AG04449 (cell line): ENCODE results near the gene REPS1.

DNA sequence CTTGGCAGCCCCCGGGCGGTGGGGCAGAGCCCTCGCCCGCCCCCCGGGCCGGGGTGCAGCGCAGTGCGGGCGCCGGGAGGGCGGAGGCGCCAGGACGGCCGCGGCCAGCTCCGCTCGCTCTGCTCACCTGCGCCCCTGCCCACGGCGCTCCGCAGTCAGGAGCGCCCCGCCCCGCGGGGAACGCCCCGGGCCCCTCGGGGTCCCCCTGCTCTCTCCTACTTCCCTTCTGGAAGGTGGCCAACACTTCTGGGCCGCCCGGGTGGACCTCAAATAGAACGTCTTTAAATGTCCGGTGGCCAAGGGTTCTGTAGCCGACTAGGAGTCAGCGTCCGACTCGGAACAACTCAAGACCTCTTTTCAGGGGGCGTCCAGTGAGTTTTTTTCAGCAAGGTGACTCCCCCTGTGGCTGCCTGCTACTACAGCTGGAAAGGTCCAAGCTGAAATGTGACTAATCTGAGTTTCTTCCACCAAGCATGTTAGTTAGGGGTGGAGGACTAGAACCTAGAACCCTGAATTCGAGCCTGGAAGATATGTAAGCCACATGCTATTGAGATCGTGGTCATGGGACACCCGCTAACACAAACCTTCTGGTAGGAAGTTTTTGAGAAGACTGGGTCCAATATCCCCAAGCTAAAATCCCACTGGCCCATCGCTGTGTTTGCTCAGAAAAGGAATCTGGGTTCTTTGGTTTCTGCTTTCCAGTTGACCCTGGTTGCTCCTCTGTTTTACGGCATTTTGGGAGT lies 80.0 kb upstream of the CCDC28A start:
- RRBS: 6% methylated on average over 3 of the region's 42 CpGs

GRCh38 chr6:138817646-138818525 lies 22.0 kb downstream of the ECT2L start:
- RRBS: no CpG with 5 or more reads among the region's 9 CpGs

GRCh38 chr6:138844390-138844735 lies 48.5 kb downstream of the ECT2L start:
- RRBS: no CpG with 5 or more reads among the region's 7 CpGs

DNA sequence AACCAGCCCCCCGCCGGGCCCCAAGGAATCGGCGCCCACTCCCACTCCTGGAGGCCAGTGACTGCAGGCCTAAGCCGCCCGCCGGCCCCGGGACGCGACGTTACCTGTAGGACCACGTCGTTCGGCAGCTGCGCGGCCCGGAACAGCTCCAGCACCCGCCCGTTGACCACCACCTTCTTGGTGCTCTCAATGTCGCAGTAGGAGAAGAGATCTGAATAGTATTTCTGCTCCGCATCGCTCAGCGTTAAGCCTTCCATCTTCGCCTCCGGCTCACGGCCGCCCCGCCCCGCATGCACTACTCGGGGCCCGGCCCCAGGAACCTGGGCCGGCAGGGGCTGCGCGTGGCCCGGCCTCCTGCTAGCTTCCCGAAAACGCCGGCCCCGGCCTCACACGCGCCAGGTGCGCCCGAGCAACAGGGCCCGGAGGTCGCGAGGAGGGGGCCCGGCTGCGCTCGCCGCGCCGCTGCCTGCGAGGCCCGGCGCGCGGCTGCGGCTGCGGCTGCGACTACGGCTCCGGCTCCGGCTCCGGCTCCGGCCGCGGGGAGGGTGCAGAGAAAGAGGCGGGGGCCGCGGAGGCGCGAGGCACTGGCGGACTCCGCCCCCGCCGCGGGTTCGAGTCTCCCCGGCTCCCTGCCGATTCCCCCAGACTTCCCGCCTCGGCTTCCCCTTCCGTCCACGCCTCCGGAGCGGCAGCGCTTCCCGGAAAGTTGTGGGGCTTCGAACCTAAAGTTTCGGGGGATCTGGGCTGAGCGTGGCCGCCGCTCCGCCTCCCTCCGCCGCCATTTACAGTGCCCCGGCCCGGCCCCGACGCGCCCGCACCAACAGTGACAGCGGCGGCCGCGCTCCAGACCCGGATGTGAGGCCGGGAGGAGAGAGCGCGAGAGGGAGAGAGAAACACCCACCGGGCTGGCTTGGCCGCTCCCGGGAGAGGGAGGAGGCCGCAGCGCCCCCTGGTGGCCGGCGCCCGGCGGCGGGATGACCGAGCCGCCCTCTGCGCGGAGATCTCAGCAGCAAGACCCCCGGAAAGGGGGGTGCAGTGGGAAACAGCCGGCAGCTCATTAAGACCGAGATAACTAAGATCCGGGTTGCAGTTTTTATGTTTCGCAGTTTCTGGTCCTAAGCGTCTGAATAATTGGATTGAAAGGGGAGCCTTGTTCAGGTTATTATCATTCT lies at the start of gene REPS1:
Gene REPS1, minus strand, starts transcription at position 828 of the 1,172 bp plus-strand sequence.
- RRBS: 3% methylated on average over 84 of the region's 130 CpGs

DNA sequence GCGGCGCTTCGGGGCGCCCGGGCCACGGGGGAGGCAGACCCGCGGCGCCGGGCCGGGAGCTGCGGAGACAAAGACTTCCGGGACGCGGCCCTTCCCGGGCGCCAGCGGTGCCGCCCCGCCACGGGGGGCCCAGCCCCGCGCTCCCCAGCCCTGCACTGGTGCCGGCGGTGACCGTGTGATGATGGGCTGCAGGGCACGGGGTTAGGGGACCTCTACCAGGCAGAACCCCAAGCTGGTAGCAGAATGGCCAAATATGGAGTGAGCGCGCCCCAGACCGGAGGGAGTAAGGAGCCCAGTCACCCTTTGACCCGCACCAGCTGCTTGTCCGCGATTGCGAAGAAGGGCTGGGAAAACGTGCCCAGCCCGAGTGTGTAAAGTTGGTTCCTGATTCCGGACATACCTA lies 886 bp downstream of the ABRACL start:
- RRBS: 2% methylated on average over 14 of the region's 37 CpGs

DNA sequence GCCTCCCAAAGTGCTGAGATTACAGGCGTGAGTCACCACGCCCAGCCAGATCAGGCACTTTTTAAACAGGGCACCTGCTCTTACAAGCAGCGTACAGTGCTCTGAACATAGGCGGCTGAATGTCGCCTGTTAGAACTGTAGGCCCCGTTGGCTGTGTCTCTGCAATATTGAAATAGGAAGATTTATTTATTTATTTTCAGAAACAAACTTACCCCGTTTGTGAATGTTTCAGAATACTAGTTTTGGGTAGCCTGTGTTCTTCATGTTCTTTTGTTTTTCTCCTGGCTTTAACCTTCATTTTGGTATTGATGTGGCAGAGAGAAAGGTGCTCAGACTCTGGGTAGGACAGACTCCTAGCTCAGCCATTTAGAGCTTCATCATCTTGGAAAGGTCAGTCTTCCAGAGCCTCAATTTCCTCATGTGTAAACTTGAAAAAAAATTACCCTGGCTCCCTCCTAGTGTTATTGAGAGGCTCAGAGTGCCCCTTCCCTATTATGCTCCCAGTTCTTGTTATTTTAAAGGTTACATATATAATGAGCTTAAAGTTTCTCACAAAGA lies 2.1 kb downstream of the HECA start:
- RRBS: no CpG with 5 or more reads among the region's 7 CpGs

GRCh38 chr6:139289104-139289818 lies 2.5 kb downstream of the TXLNB start:
- RRBS: no CpG with 5 or more reads among the region's 13 CpGs

DNA sequence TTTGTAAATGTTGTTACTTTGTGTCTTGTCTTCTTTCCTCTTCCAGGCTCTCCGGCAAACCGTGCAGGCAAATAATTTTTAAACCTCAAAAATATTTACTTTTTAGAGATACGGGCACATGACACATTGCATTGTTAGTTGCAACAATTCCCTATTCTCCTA lies 1.8 kb upstream of the CITED2 start:
- RRBS: no CpG with 5 or more reads among the region's 3 CpGs

GRCh38 chr6:139539775-139540183 lies 165.3 kb upstream of the CITED2 start:
- RRBS: no CpG with 5 or more reads among the region's 10 CpGs

GRCh38 chr6:139888795-139889189 lies 514.3 kb upstream of the CITED2 start:
- RRBS: no CpG with 5 or more reads among the region's 3 CpGs

- RRBS: no CpG with 5 or more reads among the region's 2 CpGs
Observed at GRCh38 chr6:139977782-139978545, 603.5 kb upstream of the CITED2 start.

DNA sequence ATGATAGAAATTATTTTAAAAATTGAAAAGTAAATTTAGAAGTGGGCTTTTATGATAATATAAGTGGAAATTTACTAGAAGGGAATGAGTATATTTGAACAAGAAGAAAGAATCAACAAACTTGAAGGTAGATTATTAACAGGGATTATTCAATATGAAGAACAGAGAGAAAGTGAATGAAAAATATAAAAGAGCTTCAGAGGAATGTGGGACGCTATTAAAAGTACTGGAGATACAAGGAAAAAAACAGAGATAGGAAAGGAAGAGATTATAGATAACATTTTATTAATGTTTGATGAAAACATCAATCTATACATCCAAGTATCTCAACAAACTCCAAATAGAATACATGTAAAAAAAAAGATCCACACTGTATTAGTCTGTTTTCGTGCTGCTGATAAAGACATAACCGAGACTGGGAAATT lies 1014.4 kb upstream of the CITED2 start:
- RRBS: no CpG with 5 or more reads among the region's 3 CpGs

GRCh38 chr6:140883775-140884306 lies 1248.9 kb upstream of the GJE1 start:
- RRBS: no CpG with 5 or more reads among the region's 2 CpGs

DNA sequence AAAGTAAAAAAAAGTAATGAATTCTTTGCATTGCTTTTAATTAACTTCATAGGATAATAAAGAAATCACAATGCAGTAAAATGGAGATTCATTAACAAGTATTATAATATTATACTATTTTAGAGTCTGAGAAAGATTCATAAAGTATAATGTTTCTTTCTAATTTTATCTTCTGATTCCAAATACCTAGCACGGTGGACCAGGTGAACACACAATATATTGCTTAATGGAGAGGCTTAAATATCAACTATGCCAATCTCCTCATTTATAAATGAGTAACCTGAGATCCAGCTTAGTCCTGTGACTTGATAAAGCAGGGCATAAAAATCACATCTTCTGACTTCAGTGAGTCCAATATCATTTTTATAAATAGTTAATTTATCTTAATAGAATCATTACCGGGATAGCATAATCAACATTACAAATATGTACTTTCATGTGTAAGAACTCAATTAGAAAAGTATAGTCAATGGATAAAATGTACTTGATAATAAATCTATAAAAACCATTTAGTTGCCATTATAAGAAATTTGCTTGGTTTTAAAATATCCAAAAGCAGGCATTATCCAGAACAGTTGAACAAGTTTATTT lies 144.4 kb upstream of the GJE1 start:
- RRBS: no CpG with 5 or more reads among the region's 2 CpGs

GRCh38 chr6:142300609-142301341 lies 1.0 kb upstream of the ADGRG6 start:
- RRBS: no CpG with 5 or more reads among the region's 10 CpGs

DNA sequence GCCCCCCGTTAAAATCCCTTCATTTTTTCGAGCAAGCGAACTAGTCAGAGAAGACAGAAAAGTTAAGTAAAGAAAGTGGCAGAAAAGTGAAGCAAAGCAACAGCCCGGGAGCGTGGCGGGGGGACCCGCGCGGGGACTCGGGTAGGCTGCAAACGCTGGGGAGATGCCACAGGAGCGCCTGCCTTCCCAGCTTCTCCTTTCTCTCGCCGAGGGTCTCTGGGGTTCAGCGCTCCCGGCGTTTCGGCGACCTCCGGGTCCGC lies 535 bp upstream of the ADGRG6 start:
- RRBS: no CpG with 5 or more reads among the region's 21 CpGs

DNA sequence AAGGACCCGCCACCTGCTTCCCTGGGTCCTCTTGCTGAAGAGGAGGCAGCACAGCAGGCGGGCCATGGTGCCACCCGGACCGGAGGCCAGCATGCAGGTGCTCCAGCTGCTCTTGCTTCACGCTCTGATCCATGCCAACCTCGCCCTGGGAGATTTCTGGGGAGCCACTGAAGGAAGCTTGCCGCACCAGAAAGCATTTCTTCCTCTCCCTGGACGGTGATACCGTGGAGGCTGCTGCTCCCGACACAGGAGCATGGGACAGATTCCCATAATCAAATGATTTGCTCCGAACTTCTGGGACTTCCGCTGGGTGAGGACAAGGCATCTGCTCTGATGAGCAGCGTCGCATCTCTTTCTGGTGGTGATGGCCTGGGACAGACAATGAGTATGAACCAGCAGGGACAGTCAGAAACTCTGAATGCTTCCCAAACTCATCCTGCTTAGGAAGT lies 173.6 kb downstream of the HIVEP2 start:
- RRBS: no CpG with 5 or more reads among the region's 14 CpGs

GRCh38 chr6:142888737-142889264 lies 56.2 kb downstream of the HIVEP2 start:
- RRBS: no CpG with 5 or more reads among the region's 2 CpGs

DNA sequence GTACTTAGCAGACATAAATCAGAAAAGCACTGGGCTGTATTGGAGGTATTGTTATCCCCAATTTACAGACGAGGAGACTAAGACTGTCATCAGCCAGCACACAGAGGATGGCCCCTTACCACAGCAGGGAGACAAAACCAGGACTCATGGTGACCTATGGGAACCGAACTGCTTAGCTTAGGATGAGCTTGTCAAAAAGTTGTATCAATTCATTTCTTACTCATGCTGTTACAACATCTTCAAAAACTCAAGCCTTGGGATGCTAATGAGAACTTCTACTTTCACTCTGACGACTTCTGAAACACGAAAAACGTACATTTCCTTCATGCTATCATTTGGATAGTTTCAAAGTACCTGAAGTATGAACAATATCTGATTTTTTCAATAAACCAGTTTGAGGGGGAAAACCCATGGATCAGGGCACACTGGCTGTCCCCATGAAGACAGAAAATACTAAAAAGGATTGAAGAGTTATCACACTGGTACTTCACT lies 32.0 kb downstream of the HIVEP2 start:
- RRBS: no CpG with 5 or more reads among the region's 5 CpGs

- RRBS: no CpG with 5 or more reads among the region's 3 CpGs
Observed at GRCh38 chr6:143332930-143333561, 117.4 kb downstream of the ADAT2 start.